Skin of body (tissue), 2 donors: ENCODE results near the genes F12 and ZNF454.

DNA sequence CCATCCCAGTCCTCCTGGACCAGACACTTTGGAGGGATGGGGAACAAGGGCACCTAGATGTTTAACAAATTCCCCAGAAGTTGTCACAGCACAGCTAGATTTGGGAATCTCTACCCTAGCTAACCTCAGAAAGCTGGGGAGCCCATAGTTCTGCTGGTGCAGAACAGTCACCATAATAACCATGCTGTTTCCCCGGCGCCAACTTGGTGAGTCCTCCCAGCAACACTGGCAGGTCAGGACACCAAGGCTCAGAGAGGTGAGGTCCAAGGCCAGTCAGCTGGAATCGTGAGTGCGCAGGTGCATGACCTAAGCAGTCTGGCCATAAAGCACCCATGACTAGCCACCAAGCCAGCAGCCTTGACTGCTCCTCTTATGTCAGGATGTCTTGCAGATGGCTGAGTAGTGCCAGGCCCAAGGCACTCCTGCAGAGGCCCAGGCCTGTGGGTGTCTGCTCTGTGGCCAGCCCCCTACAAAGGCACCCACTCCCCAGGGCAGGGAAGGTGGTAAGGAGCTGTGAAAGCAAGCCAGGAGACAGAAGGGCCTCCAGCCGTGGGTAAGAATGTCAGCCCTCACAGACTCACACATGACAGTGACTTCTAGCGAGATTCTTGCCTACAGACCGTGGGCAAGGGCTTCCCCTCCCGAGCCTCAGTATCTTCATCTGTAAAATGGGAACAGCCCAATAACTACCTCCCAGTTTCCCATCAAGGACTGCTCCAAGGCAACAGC, 2.5 kb downstream of the RNF44 start:
- RAMPAGE, long total RNA: no peak

- RAMPAGE, long total RNA: no peak
Observed at GRCh38 chr5:176695104-176695451, 47.8 kb downstream of the TSPAN17 start.

DNA sequence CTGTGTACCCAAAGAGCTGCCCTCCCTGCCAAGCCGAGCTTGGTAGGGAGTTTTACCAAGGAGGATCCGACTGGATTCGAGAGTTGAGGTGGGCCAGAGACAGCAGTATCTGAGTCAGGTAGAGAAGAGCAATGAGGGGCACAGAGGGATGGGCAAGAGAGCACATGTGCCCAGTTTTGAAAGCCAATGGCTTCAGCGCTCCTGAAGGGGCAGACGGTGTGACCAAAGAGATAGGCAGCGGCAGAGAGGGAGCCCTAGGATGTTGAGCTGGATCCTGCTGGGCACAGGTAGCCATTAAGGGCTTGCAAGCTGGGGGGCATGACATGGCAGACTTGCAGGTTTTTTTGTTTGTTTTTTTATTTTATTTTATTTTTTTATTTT, 956 bp downstream of the FGFR4 start:
- RAMPAGE, long total RNA: no peak

GRCh38 chr5:177362310-177363554, 5.0 kb downstream of the RGS14 start:
- RAMPAGE, long total RNA: no peak

GRCh38 chr5:177368495-177368967, 10.8 kb downstream of the RGS14 start:
- RAMPAGE, long total RNA: no peak

GRCh38 chr5:177371845-177372971, 12.0 kb upstream of the SLC34A1 start:
- RAMPAGE, long total RNA: no peak

DNA sequence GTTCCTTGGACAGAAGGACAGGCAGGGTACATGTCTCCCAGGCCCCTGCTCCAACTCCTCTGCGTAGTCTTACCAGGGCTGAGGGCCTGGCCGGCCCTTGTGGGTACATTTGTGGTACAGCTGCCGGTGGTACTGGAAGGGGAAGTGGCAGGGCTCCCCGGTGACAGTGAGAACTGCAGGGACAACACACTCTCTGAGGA, 3.6 kb downstream of the F12 start:
- RAMPAGE, long total RNA: no peak

DNA sequence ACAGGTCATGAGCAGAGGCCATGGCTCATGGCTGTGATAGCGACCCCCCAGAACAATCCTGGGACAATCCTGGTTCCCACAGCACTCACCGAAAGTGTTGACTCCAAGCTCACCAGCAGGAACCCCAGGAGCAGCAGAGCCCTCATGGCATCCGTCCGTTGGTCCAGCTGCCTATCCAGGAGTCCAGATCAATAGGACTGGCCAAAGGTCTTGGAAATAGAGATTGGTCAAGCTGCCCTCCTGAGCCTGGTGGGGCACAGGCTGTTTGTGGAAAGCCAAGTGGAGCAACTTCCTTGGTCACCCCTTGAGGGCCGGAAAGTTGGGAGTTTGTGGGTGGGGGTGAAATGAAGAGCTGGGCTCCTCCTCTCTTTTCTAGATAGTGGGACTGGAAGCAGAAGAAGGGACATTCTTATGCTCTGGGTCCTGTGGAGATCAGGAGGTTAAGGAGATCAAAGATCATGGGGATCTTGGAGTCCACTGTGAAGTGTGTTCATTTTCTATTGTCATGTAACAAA, at the start of gene F12:
Gene F12 (minus strand): TSS at position 183 of the 515 bp plus-strand sequence.
- RAMPAGE, long total RNA: no peak

- RAMPAGE, long total RNA: no peak
Observed at GRCh38 chr5:177454606-177454988, 8.0 kb downstream of the PRR7 start.

- RAMPAGE, long total RNA: no peak
Observed at GRCh38 chr5:177610889-177612035, 11.3 kb downstream of the B4GALT7 start.

DNA sequence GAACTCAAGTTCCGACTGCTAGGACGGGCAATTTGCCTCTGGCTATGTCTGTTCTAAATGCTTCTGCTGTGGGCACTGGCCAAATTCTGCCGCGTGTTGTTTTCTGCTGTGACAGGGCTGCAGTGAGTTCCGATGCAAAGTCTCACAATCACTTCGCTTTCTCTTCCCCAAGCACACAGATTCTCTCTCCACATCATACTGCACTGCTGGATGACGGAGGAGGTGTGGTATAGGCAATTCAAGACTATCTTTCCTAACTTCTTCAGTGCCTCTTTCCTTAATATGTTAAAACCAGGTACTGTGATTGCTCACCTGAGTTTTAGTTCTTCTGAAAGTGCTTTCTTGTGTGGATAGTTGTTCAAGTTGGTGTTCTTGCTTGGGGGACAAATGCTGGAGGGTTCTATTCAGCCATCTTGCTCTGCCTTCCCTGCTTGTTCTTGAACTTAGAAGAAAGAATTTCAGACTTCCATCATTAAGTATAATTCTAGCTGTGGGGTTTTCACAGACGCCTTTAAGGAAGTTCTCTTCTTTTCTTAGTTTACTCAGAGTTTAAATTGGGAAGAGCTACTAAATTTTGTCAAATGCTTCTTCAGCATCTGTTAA, 41.7 kb downstream of the B4GALT7 start:
- RAMPAGE, long total RNA: no peak

GRCh38 chr5:177782638-177783416, 182.9 kb downstream of the B4GALT7 start:
- RAMPAGE, long total RNA: no peak

- RAMPAGE, long total RNA: no peak
Observed at GRCh38 chr5:178211000-178212152, 7.0 kb downstream of the HNRNPAB start.

- RAMPAGE, long total RNA: no peak
Observed at GRCh38 chr5:178222274-178223126, 10.1 kb downstream of the PHYKPL start.

GRCh38 chr5:178577368-178577994, 12.7 kb downstream of the COL23A1 start:
- RAMPAGE, long total RNA: no peak

DNA sequence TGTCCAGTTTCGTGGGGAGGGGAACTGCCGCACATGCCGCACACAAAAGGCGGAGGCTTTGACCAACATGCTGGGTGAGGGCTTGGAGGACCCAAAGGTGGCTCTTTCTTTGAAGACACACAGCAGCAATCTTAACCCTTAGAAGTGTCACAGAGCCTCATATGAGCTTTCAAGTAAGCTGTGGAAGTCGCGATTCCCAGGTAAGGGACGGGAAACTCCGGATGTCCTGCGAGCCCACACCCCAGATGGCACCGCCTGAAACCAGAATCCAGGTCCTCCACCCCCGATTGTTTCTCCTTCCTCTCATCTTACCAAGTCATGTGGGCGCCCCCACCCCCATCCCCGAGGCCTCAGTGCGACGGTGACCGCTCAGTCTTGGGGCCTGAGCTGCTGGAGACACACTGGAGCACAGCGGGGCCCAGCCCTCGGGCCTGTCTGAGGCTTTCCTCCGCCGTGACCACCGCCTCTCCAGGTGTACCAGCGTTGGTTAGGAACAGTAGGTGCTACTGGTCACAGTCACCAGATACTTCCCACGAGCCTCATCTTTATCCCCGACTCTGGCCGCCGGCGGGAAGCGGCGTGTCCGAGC, 1.1 kb downstream of the COL23A1 start:
- RAMPAGE, long total RNA: no peak

DNA sequence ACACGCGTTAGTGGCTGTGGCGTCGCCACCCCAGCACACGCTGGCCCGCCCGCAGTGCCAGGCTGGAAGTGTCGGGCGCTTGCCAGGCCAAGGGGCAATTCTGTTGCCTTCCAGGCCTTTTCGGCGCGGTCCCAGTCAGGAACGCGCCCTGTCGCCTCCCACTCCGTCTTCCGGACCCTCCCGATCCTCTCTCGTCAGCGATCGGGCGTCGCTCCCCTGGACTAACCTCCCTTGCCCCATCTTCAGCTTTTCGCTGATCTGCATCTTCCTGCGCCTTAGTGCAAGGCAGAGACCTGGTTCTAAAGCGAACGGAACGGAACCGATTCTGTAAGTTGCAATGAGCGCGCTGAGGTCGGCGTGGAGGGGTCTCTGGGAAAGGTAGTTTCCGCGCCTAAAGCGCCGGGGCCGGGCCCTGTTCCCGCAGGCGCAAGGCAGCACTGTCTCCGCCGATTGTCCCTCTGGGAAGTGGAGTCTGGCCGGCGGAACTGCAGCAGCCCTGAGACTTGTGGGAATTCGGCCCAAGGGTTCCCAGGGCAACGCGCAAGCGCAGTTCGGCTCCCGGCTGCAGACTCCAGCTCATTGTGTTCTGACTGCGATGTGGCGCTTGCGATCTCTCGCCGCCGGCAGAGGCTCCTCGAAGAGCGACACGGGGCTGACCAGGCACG, at the start of gene ZNF454:
Gene ZNF454 (plus strand): TSS at position 554 of the 665 bp plus-strand sequence.
- RAMPAGE, long total RNA: no peak

DNA sequence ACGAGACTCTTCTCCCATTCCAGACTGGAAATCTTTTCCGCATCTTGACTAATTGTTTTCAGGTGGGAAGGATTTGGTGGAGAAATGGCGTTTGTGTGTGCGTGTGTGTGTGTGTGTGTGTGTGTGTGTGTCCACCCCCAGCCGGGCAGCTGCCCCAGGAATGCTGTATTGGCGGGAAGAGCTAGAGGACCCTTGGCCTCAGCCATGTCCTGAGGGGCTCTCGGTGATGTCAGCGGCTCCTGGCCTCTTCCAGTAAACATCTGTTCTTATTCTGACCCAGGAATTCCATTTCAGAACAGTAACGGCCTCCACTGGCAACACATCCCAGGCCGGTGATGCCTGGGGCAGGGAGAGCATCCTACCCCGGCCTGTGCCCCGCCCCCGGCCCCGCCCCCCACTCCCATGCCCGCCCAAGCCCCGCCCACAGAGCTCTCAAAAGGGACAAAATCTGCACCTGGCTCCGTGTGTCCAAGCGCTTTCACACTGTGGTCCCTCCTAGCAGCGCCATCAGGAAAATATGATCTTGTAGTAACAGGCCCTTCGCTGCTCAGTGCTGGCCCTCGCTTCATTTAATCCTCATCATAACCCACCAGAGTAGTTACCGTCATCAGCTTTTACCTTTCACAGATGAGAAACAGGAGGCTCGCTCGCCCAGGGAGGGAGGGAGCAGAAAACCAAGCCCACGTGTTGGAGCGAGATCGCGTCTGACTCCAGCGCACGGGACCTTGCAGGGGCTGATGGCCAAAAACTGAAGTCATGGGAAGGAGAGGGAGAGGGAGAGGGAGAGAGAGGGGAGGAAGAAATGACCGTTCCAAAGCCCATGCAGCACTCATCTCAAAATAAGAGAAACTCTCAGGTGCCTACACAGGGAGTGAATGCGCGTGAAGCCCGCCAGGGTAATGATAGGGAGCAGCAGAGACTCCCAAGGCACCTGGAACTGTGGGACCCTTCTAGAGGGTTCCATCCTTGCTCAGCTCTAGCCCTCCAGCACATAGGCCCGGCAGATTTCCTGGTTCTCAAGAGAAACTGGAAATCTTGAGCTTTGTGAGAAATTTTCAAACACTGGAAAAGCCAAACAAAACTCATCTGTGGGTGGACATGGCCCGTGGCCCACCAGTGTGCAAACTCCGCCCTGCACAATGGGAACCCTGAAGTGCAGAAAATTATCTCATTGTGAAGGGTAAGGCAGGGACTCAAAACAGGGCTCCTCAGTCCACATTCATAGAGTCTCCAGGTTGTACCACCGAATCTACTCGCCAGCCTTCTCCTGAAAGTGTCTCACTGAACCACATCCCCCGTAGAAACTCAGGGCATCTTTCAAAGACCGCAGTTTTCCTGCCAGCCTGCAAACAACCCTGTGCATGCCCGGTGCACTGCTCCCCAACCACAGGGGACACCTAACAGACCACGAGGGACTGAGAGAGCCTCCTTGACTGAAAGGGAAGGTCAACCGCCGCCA, 18.6 kb downstream of the ADAMTS2 start:
- RAMPAGE, long total RNA: no peak

DNA sequence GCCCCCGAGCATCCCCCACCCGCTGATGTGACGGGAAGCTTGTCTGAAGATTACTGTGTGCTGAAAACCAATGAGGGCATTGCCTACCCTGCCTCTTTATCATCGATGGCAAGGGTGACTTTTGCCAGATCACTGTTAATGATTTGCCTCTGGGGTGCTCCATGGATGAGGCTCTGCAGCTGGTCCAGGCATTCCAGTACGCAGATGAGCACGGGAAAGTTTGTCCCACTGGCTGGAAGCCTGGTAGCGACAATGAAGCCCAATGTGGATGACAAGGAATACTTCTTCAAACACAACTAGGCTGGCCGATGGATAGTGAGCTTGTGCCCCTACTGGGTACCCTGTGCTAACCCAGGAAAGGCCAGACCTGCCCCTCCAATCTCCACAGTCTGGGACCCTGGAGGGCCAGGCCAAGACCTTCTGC, 22.1 kb downstream of the RUFY1 start:
- RAMPAGE, long total RNA: no peak

GRCh38 chr5:179759887-179760502, 27.4 kb downstream of the MAML1 start:
- RAMPAGE, long total RNA: no peak